Stomach (tissue), 7 donors: ENCODE measurements around a stretch of chr2.

DNA sequence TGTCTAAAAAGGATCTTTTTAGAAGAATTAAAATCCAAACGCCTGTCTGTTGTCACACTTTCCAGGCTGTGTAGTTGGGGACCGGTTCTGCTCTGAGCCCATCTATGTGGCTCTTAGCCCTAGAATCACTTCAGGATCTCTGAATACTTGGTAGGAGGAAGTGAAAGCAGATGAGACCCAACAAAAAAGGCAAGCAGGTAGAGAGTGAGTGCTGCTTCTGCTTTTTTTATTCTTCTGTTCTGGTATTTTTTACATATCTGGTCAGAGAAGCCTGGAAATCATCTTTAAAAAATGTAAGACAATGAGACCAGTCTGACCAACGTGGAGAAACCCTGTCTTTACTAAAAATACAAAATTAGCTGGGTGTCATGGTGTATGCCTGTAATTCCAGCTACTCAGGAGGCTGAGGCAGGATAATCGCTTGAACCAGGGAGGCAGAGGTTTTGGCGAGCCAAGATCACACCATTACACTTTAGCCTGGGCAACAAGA, 767 bp downstream of the SP140 start:
- PRO-cap = unidirectional peak, minus-strand start at position 94 of the sequence; unidirectional peak, minus-strand start at position 127 of the sequence
- RAMPAGE, long total RNA, 5 experiments = no peak in any of the 5 experiments
- RRBS = no CpG with 5 or more reads among the region's 5 CpGs

DNA sequence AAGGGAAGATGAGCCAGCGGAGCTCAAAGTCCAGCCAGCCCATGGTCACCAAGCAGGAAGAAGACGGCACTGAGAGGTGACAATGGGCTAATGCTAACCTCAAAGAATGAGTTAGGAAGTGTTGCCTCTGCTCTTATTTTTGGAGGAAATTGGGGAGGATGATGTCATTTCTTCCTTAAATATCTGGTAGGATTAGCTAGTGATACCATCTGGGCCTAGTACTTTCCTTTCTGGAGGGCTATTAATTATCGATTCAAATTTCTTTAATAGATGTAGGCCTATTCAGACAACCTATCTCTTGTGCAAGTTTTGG, 1.8 kb downstream of the SP140 start:
- PRO-cap = no peak
- RAMPAGE, long total RNA, 5 experiments = no peak in any of the 5 experiments
- RRBS = no CpG with 5 or more reads among the region's 3 CpGs

- PRO-cap = no peak
- RAMPAGE, long total RNA, 5 experiments = no peak in any of the 5 experiments
- RRBS = no CpG with 5 or more reads among the region's 5 CpGs
Measured at GRCh38 chr2:230262322-230262779, 36.8 kb downstream of the SP140 start.

DNA sequence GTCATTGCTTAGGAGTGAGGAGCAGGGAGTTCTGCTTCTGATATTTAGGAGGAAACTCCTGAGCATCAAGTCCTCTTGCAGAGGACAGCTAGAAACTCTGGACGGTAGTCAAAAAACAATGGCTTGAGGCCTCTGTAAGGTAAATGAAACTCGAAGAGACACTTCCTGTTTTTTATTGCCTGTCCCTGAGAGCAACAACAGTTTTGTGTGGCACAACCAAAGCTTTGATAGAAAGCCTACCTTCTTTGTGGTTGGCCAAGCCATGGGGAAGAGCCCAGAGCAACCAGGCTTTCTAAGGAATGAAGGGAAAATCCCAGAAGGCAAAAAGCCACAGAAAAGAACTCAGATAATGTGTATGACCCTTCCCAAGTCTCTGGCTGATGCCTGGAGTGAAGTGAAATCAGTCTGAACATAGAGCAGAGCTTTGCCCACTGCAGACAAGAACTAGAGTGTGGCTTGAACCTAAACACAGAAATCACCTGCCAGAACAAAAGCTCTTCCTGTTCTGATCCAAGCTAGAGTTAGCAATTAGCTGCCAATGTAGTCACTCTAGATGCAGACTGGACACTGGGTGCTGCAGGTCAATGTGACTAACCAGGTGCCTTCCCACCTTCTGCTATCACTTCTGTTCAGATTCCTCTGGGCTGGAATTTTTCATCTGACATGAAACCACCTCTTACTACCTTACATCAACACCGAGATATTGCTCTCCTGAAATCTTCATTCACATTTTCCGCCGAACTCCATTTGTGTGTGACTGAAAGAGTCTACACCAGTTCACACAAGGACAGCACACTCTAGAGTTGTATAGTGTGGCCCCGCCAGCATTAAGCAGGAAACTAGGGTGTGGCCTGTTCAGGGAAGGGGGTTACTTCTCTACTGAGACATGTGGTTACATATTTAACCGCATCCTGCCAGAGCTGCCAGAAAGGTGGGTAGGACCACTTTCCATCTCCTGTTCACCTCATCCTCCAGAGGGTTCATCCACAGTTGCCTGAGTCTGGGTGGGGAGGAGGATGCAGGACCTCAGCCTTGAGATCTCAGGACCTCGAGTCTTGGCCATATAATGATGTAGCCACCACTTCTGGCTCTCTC, 8.1 kb upstream of the SP140L start:
- PRO-cap = no peak
- RAMPAGE, long total RNA, 5 experiments = no peak in any of the 5 experiments
- RRBS = no CpG with 5 or more reads among the region's 8 CpGs

DNA sequence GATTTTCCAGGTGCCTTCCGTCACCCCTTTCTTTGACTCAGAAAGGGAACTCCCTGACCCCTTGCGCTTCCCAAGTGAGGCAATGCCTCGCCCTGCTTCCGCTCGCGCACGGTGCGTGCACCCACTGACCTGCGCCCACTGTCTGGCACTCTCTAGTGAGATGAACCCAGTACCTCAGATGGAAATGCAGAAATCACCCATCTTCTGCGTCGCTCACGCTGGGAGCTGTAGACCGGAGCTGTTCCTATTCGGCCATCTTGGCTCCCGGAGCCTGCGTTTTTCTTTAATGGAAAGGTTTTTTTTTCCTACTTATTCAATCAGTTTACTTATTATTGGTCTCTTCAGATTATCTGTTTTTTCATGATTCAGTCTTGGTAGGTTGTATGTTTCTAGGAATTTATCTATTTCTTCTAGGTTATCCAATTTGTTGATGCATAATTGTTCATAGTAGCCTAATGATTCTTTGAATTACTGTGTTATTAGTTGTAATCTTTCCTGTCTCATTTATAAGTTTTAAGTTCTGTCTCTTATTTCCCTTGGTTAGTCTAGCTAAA, 15.3 kb downstream of the SP140L start:
- PRO-cap = no peak
- RAMPAGE, long total RNA, 5 experiments = no peak in any of the 5 experiments
- RRBS = no CpG with 5 or more reads among the region's 16 CpGs

- PRO-cap = no peak
- RAMPAGE, long total RNA, 5 experiments = start-site peak on the plus strand in 3 of 5 experiments, at chr2:230461262-230461423 at its widest, 18 to 38 reads per replicate
- RRBS = no CpG with 5 or more reads among the region's 11 CpGs
Measured at GRCh38 chr2:230460991-230462158, 45.4 kb downstream of the SP100 start.

DNA sequence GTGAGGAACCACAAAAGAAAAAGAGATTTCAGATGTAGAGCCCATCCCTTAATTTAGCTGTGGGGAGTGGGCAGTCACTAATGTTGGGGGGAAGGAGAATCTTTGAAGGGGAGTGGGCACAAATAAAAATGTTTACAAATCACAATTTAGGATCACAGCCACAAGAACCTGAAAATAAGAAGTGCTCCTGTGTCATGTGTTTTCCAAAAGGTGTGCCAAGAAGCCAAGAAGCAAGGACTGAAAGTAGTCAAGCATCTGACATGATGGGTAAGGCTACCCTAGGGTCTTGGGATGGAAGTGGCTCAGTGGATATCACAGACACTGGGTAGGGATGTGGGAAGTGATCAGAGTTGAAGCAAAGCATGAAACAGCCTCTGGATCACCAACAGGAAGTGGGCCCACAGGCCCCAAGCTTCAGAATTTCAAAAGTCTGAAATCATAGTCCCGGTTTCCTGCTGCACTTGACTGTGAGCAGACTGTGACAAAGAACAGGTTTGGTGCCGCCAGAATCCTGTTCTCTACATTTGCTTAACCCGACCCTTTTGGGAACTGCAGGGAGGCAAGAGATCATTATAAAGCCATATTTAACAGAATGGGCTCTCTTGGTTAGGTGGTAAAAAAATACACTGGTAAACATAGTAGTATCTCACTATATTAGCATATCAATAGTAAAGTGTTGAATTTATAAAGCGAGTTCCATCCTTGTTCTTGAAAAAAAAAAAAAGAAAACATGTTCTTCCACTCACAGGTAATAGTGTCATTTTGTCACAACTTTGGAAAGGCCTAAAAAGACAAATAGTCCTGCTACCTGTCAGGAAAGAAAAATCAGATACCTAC, 57.4 kb downstream of the SP100 start:
- PRO-cap = no peak
- RAMPAGE, long total RNA, 5 experiments = start-site peak on the plus strand in 1 of 5 experiments, centred at position 227 of the sequence, 13 reads per replicate
- RRBS = no CpG with 5 or more reads among the region's 4 CpGs

GRCh38 chr2:230527217-230527878, 111.3 kb downstream of the SP100 start:
- PRO-cap = no peak
- RAMPAGE, long total RNA, 5 experiments = start-site peak on the plus strand in 2 of 5 experiments, at chr2:230527209-230527640 at its widest, 8 to 32 reads per replicate
- RRBS = no CpG with 5 or more reads among the region's 2 CpGs

DNA sequence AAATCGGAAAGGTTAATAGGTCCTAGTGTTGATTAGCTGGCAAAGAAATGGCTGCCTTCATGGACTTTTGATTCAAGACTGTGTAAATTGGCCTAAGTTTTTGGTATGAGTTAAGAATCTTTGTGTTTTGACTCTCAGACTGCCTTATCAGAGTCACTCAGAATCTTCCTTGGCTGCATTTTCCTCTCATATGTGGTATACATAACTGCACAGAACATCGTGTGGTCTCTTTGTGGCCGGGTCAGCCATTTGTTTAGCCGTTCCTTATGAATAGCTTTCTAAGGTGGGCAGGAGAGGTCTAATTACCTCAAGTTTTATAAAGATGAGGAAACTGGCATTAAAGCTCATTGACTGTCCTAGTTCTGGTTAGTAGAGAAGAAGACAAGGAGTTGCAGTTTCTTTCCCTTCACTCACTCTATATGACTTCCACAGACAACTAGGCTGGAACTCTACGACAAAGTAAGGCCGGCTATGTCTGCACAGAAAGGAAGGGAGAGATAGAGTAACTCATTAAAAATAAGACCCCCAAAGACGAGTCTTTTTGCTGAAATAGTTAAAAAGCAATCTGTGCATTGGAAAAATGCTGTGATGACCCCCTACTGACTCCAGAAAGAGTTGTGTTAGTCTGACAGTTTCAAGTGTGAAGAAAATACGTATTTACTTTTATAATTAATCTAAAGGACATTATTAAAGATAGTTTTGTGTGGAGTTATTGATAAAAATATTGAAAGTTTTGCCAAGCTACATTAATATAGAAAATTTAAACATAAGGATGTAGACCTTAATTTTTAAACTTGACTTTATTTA, 30.4 kb downstream of the CAB39 start:
- PRO-cap = no peak
- RAMPAGE, long total RNA, 5 experiments = start-site peak on the plus strand in 1 of 5 experiments, centred at position 406 of the sequence, 11 reads per replicate
- RRBS = no CpG with 5 or more reads among the region's 8 CpGs

- PRO-cap = no peak
- RAMPAGE, long total RNA, 5 experiments = no peak in any of the 5 experiments
- RRBS = no CpG with 5 or more reads among the region's 6 CpGs
Measured at GRCh38 chr2:230869381-230869694, 4.6 kb downstream of the ITM2C start.

GRCh38 chr2:231138678-231139069, 13.8 kb upstream of the HTR2B start:
- PRO-cap = no peak
- RAMPAGE, long total RNA, 5 experiments = no peak in any of the 5 experiments
- RRBS = no CpG with 5 or more reads among the region's 8 CpGs

DNA sequence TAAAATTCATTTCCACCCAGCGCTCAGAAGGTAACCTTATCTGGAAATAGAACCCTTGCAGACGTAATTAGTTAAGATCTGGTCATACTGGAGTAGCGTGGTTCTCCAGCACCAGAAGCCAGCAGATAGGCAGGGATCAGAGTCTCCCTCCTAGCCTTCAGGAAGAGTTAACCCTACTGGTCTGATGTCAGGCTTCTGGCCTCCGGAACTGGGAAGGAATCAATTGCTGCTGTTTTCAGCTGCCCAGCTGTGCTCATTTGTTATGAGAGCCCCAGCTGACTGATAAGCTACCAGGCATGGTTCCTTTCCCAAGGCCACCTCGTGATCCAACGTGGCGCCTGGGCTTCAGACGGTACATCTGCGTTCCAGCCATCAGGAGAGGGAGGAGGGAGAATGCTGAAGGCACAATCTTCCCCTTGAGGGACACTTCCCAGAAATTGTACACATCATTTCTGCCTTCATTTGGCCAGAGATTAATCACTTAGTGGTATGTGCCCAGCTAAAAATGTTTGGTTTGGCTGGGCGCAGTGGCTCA, 10.8 kb upstream of the ARMC9 start:
- PRO-cap = no peak
- RAMPAGE, long total RNA, 5 experiments = no peak in any of the 5 experiments
- RRBS = no CpG with 5 or more reads among the region's 10 CpGs

- PRO-cap = no peak
- RAMPAGE, long total RNA, 5 experiments = no peak in any of the 5 experiments
- RRBS = no CpG with 5 or more reads among the region's 7 CpGs
Measured at GRCh38 chr2:231320948-231321515, 74.5 kb upstream of the B3GNT7 start.

DNA sequence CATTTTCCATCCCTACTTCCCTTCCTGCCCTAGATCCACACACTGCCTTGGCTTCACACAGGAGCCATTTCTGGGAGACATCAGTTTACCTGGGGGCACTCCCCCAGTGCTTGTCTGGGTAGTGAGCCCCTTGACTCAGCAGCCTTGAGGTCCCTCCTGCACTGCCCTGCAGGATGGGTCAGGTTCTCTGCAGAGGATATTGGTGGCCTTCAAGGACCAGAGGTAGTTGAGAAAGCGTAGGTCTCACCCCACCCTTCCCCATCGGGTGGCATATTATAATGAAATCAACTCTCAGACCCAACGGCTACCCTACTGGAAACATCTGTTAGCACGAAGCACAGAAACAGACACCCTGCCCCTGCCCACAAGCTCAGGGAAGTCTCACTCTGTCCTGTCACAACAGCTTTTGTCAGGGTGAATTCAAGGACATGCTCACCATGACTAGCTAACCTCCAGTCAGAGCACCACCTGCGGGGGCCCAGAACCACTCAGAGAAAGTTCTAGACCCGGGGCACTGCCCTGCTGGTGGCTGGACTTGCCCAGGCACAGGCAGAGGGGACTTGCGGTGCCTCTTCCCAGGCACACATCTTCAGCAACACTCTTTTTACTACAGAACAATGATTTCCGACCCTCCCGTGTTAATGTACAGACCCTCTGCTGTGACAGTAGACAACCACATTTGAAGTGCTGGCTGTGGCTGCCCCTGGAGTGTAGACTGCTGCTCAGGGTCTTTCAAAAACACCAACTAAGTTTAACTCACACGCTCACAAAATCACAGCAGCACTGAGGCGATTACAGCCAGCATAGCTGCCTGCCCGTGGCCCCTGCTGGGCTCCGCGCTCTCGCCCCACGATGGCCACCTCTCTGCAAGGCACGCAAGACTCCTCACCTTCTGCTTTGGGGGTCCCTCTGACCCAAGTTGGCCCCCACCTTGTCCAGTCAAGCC, 3.4 kb upstream of the B3GNT7 start:
- PRO-cap = no peak
- RAMPAGE, long total RNA, 5 experiments = no peak in any of the 5 experiments
- RRBS = no CpG with 5 or more reads among the region's 17 CpGs

DNA sequence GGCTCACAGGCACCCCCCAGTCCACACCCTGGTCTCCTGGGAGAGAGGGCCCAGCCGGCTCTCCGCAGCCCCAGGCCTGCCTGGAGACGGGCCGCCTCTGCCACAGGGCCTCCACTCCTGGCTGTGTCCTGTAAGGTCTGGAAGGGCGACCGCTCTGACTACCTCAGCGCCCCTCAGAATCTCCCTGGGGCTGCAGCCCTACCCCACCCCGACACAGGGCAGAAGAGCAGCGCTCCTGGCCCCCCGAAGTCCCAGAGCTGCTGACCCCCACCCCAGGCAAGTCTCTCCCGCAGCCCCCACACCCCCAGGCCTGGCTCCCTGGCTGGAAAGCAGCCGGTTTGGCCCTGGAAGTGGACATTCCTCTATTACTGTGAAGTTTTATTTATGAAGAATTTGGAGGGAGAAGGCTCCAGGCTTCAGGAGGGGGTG, 3.9 kb downstream of the B3GNT7 start:
- PRO-cap = no peak
- RAMPAGE, long total RNA, 5 experiments = start-site peak on the plus strand in 1 of 5 experiments, centred at position 55 of the sequence, 14 reads per replicate
- RRBS = no CpG with 5 or more reads among the region's 12 CpGs

- PRO-cap = no peak
- RAMPAGE, long total RNA, 5 experiments = no peak in any of the 5 experiments
- RRBS = 81% methylated on average over 1 of the region's 13 CpGs
Measured at GRCh38 chr2:231402832-231403254, 7.3 kb downstream of the B3GNT7 start.

DNA sequence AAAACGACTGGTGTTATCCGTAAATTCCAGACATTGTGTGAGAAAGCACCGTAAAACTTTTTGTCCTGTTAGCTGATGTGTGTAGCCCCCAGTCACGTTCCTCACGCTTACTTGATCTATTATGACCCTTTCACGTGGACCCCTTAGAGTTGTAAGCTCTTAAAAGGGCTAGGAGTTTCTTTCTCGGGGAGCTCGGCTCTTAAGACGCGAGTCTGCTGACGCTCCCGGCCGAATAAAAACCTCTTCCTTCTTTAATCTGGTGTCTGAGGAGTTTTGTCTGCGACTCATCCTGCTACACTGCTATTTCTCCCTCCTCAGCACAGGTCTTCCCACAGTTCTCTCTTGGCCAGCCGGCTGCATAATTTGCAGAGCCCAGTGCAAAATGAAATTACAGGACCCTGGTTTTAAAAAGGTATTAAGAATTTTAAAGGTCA, 13.1 kb downstream of the B3GNT7 start:
- PRO-cap = no peak
- RAMPAGE, long total RNA, 5 experiments = no peak in any of the 5 experiments
- RRBS = no CpG with 5 or more reads among the region's 15 CpGs

DNA sequence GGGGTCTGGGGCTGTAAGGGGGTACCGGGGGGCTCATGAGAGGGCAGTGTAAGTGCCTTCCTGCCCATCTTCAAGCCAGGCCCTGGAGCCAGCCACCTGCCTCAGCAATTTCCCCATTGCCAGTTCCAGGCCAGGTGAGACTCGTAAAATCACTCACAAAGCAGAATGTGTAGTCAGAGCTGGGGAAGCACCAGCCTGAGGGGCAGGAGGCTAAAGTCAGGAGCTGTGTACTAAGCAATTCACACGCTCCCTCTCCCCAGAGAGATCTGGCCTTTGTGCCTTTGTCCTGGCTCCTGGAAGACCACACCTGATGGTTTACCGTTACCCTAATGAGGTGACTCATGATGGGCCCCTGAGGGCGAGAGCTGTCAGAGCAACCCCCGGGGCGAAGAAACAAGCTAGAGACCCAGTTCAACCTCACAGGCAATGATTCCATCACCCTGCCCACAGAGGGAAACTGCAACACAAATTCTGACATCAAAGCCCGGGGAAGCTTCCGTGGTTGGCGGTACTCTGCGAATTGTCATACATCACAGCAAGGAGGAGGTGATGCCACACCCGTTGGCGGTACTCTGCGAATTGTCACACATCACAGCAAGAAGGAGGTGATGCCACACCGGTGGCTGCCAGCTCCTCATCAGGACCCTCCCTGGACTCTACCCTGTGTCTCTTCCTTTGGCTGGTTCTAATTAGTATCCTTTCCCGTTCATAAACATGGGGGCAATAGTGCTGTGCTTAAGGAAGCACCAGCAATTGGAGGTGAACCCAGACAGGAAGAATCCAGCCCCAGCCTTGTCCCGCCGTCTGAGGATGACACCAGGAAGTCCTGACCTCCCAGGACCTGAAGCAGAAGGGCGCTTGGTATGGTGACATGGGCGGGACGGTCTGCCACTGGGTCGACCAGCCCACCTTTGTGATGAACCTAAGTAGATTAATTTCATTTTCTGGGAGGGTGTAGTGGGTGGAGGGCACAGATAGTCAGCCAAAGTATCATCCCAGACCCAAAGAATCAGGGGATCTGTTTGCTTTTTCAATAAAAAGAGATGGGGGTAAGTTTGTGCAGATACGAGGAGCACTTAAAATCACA, 30.5 kb downstream of the B3GNT7 start:
- PRO-cap = no peak
- RAMPAGE, long total RNA, 5 experiments = no peak in any of the 5 experiments
- RRBS = 59% methylated on average over 7 of the region's 23 CpGs

GRCh38 chr2:231464683-231465712, 714 bp upstream of the NCL start:
- PRO-cap = bidirectional peak, plus-strand start at chr2:231464763, minus-strand start at chr2:231464484
- RAMPAGE, long total RNA, 5 experiments = no peak in any of the 5 experiments
- RRBS = 7% methylated on average over 43 of the region's 78 CpGs

DNA sequence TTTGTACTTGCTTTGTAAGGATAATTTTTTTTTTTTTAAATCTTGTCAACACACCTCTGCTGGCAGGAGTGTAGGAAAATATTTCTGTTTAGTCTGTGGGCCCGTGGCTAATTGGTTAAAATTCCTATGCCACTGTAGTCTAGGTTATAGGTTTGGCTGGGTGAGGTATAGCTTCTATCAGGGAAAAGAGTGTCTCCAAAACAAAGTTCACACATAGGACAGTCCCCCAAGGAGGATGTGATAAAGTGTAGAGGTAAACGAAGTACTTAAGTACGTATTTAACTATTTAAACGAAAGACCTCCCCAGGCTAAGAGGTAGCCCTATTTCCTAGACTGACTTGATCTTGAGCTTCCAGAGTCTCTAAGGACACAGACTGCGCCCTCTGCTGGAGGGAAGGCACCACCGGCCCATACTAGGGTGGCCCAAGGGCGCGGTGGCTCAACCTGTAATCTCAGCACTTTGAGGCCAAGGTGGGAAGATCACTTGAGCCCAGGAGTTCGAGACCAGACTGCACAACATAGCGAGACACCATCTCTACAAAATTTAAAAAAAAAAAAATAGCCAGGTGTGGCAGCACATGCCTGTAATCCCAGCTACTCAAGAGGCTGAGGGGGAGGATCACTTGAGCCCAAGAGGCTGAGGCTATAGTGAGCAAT, 8.9 kb downstream of the TEX44 start:
- PRO-cap = no peak
- RAMPAGE, long total RNA, 5 experiments = no peak in any of the 5 experiments
- RRBS = no CpG with 5 or more reads among the region's 10 CpGs